HCT116 (cell line): ENCODE measurements around a stretch of chr5.

DNA sequence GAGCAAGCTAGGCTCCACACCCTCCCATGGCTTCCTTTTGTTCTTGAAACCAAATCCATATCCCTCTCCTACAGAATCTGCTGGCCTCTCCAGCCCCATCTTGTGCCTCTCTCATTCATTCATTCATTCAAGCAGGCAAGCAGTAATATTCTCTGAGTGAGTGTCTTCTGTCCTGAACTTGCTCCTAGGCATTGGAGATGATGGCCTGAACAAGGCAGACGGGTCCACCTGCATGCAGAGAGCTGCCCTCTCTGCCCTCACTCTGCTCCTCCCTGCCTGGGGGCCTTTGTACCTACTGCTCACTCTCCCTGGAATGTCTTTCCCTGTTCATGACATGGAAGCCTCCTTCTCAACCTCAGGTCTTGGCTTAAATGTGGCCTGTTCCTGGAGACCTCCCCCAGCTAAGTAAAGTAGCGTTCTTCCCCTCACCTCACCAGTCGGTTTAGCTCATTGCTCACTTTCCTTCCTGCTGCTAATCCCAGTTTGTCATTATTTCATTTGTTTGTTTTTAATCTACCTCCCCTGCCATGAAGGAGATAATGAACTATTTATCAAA is 6.6 kb downstream of the CDX1 start:
- RRBS = no CpG with 5 or more reads among the region's 3 CpGs

GRCh38 chr5:150215426-150215951 is 25.6 kb downstream of the SLC6A7 start:
- RRBS = no CpG with 5 or more reads among the region's 2 CpGs

- RRBS = no CpG with 5 or more reads among the region's 7 CpGs
Measured at GRCh38 chr5:150354889-150355521, 2.5 kb upstream of the TCOF1 start.

GRCh38 chr5:150395576-150396265 is 17.0 kb downstream of the CD74 start:
- RRBS = no CpG with 5 or more reads among the region's 6 CpGs

GRCh38 chr5:150397849-150398509 is 14.7 kb downstream of the CD74 start:
- RRBS = no CpG with 5 or more reads among the region's 7 CpGs

- RRBS = no CpG with 5 or more reads among the region's 17 CpGs
Measured at GRCh38 chr5:150398510-150399542, 13.9 kb downstream of the CD74 start.

- RRBS = no CpG with 5 or more reads among the region's 12 CpGs
Measured at GRCh38 chr5:150435921-150436576, 13.5 kb downstream of the RPS14 start.

GRCh38 chr5:150485130-150486034 is 22.5 kb upstream of the NDST1 start:
- RRBS = 1% methylated on average over 18 of the region's 68 CpGs

DNA sequence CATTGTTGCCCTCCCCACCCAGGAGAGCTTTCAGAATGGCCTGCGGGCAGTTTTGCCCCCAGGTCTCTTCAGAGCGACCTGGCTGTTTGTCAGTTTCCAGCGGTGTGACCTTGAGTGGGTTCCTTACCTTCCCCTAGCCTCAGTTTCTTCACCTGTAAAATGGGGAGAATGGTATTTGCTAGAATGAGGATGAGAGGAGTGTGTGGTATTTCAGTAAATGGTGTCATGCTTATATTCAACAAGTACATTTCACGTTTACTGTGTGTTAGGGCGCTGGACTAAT is 21.0 kb upstream of the NDST1 start:
- RRBS = no CpG with 5 or more reads among the region's 5 CpGs

DNA sequence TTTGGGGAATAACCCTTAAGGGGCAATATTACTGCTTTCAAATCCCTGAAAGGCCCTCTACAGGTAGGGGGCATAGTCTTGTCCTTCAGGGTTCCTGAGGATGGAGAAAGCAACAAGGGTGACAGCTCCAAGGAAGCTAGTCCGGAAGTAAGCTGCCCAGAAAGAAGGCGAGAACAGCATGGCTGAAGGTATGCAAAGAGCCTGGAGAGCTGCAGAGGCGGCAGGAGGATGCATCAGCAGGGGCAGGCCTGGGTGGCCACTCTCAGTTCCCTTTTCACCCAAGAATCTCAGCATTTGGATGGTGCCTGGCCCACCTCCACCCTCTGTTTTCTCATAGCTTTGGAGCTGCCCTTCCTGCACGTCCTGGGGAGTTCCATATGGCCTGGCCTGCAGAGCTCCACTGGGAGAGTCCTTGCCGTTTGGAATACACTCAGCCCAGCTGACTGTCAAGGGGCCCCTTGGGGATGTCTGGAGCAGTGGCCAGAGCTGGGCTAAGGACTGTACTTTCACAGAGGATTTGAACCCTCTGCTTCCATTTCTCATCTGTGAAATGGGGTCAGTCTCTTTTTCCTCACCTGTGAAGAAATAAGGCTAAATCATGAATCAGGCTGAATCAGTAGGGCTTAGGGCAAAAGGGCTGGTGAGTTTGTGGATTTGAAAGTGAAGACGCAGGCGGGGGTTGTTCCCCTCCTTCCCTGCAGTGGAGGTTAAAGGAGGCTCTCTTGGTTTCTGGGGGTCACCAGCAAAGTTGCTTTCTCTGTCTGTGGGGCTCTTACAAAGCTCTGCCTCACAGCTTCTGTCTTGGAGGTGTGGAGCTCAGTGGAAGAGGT is 17.9 kb upstream of the NDST1 start:
- RRBS = no CpG with 5 or more reads among the region's 7 CpGs

- RRBS = no CpG with 5 or more reads among the region's 12 CpGs
Measured at GRCh38 chr5:150501655-150502591, 6.0 kb upstream of the NDST1 start.

- RRBS = no CpG with 5 or more reads among the region's 7 CpGs
Measured at GRCh38 chr5:150584413-150584889, 56.0 kb upstream of the SYNPO start.

GRCh38 chr5:150706826-150707433 is 6.1 kb upstream of the RBM22 start:
- RRBS = no CpG with 5 or more reads among the region's 4 CpGs

DNA sequence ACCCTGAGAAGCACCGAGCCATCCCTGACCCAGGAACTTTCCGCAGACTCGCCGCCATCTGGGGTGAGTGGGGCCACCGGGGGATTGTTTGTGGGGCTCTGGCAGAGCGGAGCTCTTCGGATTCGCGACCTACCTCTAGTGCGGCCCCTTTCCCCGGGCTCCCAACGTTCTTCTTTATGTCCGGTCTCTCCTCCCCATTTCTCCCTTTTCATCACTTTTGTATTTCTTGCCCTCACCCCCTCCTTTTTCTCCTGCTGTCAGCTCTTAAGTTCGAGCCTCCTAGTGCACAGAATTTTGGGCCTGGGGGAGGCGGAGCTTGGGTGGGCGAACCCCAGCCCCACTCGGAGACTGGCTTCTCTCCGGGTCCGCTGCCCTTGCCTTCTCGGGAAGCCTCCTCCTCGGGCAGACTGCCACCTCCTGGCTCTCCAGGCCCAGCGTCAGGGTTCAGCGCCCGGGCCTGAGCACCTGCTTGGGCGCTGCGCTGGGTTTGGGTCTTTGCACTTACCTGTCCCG is 409 bp downstream of the SMIM3 start:
- RRBS = 5% methylated on average over 12 of the region's 27 CpGs

DNA sequence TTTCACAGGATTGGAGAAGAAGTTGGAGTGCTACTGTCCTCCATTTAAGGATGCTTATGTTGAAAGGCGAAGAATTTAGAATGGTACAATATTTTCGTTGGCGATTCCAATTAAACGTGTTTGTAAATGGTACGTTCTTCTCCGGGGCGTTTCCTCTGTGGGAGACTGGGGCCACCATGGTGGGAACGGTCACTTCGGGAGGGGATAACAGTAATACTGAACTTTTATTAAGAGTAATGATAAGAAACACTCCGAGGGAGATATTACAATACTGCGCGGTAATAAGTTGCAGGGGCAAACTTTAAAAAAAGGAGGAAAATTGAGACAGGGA is 41.9 kb upstream of the ZNF300 start:
- RRBS = no CpG with 5 or more reads among the region's 12 CpGs

DNA sequence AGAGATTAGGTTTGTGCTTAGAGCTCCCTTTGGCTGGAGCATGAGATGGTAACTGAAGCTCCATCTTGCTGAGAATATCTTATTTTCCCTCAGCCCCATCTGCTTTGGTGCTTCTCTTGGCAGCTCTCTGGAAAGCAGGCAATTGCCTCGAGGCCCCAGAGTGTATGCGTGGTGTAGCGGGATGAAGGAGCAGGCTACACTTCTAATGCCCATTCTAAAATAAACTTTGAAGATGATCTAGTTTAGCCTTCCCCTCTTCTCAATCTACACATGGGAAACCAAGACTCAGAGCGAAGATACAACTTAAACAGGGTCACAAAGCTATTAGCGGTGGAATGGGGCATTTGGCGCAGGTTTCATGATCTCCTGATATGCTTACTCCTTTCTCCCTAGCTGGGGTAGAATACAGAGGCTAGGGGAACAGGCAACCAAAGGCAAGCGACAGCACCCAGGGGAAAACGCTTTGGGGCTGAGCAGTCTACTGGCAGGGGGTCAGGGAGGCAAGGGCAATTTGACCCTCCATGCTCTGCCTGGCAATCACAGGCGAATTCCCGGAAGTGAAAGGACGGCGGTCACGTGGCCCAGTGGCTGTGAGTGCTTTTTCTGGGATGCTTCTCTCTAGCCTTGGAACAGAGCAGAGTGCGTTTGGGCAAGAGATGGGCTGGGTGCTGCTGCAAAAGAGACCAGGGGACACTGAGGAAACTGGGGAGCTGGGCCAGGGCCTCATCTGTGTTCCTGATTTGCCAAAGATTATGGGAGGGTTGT is 5.5 kb downstream of the GPX3 start:
- RRBS = no CpG with 5 or more reads among the region's 14 CpGs

DNA sequence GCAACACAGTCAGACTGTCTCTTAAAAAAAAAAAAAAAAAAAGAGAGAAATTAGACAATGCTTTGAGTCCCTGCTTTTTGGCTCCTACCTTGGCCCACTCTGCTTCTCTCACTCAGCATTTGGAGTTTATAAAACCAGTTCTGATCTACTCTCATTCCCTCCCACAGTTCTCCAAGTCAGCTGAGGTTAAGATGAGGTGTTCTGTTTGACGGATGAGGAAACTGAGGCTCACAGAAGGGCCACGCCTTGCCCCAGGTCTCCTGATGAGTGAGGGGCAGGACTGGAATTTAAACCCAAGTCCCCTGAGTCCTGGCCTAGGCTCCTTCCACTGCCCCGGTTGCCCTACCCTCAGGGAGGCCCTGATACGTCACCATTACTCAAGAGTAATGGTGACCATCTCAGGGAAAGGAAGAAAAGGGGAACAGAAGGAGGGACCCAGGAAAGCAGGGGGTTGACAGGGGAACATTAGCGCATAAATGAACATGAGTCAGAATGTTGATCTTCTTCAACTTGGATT is 9.1 kb downstream of the GPX3 start:
- RRBS = no CpG with 5 or more reads among the region's 5 CpGs

DNA sequence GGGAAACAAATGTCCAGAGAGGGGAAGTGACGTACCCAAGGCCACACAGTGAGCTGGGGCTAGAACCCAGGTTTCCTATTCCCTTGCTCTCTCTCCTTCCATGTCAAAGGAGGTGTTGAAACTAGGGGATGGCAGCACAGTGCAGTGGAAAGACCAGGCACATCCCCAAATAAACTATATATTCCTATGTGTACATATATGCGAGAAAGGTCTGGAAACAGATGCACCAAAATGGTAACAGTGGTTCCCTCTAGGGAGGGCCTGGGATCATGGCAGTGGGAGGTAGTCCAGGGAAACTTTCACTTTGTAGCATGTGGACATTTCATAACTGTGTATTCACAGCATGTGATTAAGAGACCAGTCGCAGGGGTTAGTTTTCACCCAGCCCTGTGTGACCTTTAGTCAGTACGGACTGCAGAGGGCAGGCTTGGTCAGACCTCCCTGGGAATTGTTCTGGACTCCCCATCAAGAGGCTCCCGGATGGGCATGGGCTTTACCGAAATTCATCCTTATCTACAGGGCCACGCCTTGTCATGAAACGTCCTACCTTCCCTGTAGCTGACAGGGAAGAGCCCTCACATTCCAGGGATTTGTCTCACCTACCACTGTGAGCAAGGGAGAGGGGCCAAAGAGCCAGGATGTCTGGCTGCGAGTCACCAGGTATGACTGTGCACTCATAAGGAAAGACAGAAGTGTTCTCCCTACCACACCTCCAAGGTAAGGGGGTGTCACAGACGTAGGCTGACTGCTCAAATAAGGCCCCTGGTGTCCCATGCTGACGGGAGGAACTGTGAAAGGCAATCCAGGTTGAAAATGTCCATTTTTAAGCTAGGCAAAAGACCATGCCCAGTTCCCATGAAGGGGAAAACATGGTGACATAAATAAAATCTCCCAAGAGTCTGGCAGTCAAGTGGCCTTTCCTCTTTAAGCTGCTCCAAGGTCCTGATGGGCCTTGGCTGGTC is 19.9 kb downstream of the GPX3 start:
- RRBS = no CpG with 5 or more reads among the region's 11 CpGs

GRCh38 chr5:151092717-151093069 is 11.9 kb upstream of the TNIP1 start:
- RRBS = no CpG with 5 or more reads among the region's 2 CpGs

GRCh38 chr5:151094898-151095261 is 14.0 kb upstream of the TNIP1 start:
- RRBS = no CpG with 5 or more reads among the region's 6 CpGs